Keratinocyte (primary cell): ENCODE data around the gene CXCL14.

DNA sequence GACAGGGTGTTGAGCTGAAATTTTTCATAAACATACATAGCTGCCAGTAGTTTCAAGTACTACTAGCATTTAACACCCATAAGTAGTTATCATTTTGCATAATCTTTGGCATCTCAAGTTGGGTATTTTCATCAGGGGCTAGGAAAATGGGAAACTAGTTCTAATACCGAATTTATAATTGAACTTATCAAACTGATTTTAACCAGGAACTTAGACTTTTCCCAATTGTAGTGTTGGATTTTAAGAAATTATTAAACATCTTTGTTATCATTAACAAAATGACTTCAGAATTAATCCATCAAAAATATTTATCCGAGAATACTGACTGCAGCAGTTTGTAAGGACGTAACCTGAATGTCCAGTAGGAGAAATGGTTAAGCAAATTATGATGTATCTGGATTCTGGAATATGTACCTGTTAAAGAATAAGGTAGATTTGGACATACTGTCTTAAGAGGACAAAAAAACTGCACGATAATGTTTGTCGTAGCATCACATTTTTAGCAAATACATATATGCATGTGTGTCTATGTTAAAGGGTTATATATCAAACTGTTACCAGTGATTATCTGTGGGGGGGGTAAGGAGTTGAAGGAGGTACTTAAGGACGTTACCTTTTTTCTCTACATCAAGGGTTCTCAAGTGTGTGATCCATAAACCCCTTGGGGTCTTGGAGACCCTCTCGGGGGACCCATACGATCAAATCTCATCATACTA is 5.8 kb downstream of the UBE2B start:
CAGE:
- cytosol, long polyA minus RNA, result no peak
- cytosol, long polyA plus RNA, result no peak
- long polyA plus RNA, result no peak
- nucleus, long polyA minus RNA, result no peak
- nucleus, long polyA plus RNA, result no peak

DNA sequence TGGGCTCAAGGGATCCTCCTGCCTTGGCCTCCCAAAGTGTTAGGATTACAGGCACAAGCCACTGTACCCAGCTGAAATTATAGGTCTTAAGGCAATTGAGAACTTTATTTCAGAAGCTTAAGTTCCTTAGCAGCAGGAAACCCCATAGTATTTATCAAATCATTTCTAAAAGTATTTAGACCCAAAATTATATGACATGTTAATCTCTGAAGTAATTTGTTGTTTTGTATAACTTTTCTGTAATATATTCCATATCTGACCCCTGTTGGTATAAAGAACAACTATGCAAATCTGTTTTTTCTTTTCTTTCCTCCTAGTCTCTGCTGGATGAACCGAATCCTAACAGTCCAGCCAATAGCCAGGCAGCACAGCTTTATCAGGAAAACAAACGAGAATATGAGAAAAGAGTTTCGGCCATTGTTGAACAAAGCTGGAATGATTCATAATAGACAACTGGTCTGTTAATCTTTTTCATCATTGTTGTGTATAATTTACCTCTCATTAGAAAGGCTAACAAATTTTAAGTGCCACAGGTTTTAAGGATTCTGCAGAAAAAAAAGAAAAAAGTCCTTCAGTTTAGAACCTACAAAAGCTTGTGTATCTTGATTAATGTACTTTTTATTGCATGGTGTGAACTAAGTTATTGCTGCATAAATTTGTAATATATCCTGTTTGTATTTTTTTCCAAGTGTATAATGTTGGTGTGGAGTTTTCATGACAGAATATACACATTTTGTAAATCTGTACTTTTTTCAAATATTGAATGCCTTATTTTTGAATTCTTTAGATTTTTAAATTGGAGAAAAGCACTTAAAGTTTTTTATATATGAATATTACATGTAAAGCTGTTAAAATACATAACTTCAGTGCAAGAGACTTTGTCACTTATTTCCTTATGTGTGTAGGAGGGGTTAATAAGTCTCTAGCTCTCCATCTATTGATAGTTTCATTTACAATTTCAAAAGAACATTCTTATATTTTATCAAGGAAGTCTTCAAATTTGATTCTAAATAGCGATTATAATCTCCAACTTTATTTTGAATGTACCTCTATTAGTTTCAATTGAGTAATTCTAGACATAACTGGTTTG is 18.9 kb downstream of the UBE2B start:
CAGE:
- cytosol, long polyA minus RNA, result start-site peak on the plus strand centred at position 601 of the sequence, 99 bp wide, 5 reads; start-site peak on the plus strand centred at position 878 of the sequence, 72 bp wide, 6 reads
- cytosol, long polyA plus RNA, result no peak
- long polyA plus RNA, result no peak
- nucleus, long polyA minus RNA, result no peak
- nucleus, long polyA plus RNA, result no peak

CAGE:
- cytosol, long polyA minus RNA, result no peak
- cytosol, long polyA plus RNA, result no peak
- long polyA plus RNA, result no peak
- nucleus, long polyA minus RNA, result no peak
- nucleus, long polyA plus RNA, result no peak
These were observed 10.2 kb downstream of the CDKN2AIPNL start for GRCh38 chr5:134401372-134401916.

DNA sequence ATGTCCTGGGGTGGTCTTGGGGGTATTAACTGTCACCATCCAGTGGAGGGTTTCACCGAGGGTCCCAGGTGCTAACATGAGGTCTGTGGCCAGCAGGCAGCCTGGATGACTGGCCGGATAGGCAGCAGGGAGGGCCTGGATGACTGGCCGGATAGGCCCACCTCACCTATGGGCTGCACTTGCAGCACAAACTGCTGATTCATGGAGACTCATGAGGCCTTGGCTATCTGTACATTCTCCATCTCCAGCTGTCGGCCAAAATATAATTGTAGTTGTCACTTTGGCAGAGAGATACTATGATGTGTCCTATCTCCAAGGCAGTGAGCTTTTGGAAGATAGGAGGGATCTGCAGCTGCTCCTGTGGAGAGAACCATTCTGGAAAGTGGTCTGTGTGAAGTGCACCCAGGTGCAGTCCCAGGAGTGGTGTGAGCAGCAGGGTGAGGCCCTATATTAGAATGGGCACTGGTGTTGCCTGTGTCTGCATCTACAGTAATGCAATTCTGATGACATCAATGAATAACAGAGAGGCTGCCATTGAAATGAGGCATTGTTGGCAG is 26.3 kb upstream of the CDKN2AIPNL start:
CAGE:
- cytosol, long polyA minus RNA, result no peak
- cytosol, long polyA plus RNA, result no peak
- long polyA plus RNA, result no peak
- nucleus, long polyA minus RNA, result no peak
- nucleus, long polyA plus RNA, result no peak

DNA sequence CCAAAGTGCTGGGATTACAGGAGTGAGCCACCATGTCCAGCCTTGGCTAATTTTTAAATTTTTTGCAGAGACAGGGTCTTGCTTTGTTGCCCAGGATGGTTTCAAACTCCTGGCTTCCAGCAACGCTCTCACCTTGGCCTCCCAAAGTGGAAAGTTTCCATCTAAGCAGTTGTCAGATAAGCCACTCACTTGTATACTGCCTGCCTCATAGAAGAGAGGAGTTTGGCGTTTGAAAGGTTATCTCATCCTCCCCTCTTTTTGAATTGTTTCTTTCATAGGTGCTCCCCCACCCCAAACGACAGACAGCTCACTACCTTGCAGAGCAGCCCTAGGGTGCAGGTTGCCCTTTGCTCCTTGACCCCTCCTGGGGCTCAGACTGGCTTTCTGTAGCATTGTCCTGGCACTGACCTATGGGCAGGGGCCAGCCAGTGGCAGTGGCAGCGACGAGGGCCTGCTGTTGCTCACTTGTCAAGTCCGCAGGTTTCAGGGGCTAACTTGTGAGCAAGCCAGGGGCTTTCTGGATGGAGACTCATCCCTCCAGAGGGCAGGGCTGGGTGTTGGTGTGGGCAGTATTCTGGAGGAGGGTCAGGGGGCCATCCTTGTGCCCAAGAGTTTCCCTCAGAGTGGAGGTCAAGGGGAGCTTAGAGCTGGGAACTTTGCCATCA is 53.2 kb upstream of the CDKN2AIPNL start:
CAGE:
- cytosol, long polyA minus RNA, result no peak
- cytosol, long polyA plus RNA, result no peak
- long polyA plus RNA, result no peak
- nucleus, long polyA minus RNA, result no peak
- nucleus, long polyA plus RNA, result no peak

GRCh38 chr5:134511730-134512552 is 13.5 kb upstream of the JADE2 start:
CAGE:
- cytosol, long polyA minus RNA, result no peak
- cytosol, long polyA plus RNA, result no peak
- long polyA plus RNA, result no peak
- nucleus, long polyA minus RNA, result no peak
- nucleus, long polyA plus RNA, result no peak

CAGE:
- cytosol, long polyA minus RNA, result no peak
- cytosol, long polyA plus RNA, result no peak
- long polyA plus RNA, result no peak
- nucleus, long polyA minus RNA, result no peak
- nucleus, long polyA plus RNA, result no peak
These were observed 26.4 kb downstream of the SEC24A start for GRCh38 chr5:134674635-134675640.

DNA sequence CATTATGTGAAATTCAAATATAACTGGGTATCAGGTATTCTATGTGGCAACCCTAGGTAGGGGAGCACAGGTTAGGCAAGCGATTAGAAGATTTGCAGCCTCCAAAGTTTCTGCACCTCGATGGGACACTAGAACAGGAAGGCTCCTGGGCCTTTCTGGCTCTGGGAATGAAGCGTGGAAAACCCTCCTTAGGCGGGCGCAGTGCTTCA is 370 bp upstream of the TXNDC15 start:
CAGE:
- cytosol, long polyA minus RNA, result no peak
- cytosol, long polyA plus RNA, result no peak
- long polyA plus RNA, result no peak
- nucleus, long polyA minus RNA, result no peak
- nucleus, long polyA plus RNA, result no peak

CAGE:
- cytosol, long polyA minus RNA, result no peak
- cytosol, long polyA plus RNA, result no peak
- long polyA plus RNA, result no peak
- nucleus, long polyA minus RNA, result no peak
- nucleus, long polyA plus RNA, result no peak
These were observed 28.1 kb upstream of the PITX1 start for GRCh38 chr5:135062123-135062453.

GRCh38 chr5:135116038-135116588 is 82.1 kb upstream of the PITX1 start:
CAGE:
- cytosol, long polyA minus RNA, result no peak
- cytosol, long polyA plus RNA, result no peak
- long polyA plus RNA, result no peak
- nucleus, long polyA minus RNA, result no peak
- nucleus, long polyA plus RNA, result no peak

GRCh38 chr5:135233015-135233489 is 166.0 kb downstream of the MACROH2A1 start:
CAGE:
- cytosol, long polyA minus RNA, result no peak
- cytosol, long polyA plus RNA, result no peak
- long polyA plus RNA, result no peak
- nucleus, long polyA minus RNA, result no peak
- nucleus, long polyA plus RNA, result no peak

CAGE:
- cytosol, long polyA minus RNA, result no peak
- cytosol, long polyA plus RNA, result no peak
- long polyA plus RNA, result no peak
- nucleus, long polyA minus RNA, result no peak
- nucleus, long polyA plus RNA, result no peak
These were observed 91.6 kb downstream of the MACROH2A1 start for GRCh38 chr5:135307360-135307896.

DNA sequence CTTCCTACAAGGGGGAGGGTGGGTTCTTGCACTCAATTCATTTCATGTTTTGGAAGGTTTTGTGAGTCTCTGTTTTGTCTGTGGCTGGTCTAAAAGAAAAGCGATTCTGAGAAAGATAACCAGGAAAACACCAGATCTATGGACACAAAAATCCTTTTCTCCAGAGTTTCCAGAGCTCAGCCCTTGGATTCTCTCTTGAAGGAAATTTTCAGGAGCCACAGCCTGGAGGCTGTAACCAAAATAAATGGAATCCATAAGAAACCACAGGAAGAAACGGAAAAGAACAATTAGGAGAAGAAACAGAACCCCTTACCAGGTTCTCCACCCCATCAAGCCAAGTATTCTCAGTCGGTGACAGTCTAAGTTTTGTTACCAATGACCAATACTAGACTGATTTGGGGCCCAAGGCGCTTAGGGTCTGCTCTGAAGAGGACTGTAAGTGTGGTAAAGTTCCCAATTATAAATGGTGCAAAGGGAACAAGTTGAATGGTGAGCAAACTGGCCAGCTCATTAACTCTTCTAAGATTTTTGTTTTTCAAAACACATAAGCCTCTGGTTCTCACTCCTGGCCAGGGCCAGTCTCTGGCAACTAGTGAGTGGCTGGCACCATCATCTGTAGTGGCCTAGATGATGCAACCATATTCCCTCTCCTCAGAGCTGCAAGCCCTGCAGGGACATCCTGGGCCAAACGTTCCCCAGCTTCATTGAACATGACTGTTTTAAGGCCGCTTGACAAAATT is 24.3 kb downstream of the MACROH2A1 start:
CAGE:
- cytosol, long polyA minus RNA, result no peak
- cytosol, long polyA plus RNA, result no peak
- long polyA plus RNA, result no peak
- nucleus, long polyA minus RNA, result no peak
- nucleus, long polyA plus RNA, result no peak

DNA sequence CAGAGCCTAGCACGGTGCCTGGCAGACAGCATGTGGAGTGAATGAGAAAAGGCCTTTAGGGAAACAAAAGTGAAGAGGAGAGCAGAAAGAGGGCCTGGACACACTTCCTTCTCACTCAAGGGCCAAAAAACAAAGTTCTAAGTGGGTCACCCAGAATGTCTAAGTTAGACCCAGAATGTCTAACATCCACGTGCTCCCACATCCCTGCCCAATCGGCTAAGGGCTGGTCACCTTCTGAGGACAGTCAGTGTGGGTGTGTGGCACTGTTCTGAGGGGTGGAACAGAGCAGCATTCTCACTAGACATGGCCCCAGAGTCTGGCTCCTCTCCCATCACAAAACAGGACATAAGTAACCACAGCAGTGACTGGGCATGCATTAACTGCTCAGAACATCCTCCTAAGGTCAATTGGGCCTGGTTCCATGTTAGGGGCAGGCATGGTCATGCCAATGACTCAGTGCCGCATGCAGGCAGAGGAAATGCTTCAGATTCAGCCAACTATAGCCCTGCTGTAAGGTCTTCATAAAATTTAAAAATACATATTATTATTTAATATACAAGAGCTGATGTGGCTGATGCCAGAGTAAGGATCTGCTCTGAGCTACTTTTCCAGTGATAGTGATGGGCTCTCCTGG is 13.0 kb downstream of the MACROH2A1 start:
CAGE:
- cytosol, long polyA minus RNA, result no peak
- cytosol, long polyA plus RNA, result no peak
- long polyA plus RNA, result no peak
- nucleus, long polyA minus RNA, result no peak
- nucleus, long polyA plus RNA, result no peak

DNA sequence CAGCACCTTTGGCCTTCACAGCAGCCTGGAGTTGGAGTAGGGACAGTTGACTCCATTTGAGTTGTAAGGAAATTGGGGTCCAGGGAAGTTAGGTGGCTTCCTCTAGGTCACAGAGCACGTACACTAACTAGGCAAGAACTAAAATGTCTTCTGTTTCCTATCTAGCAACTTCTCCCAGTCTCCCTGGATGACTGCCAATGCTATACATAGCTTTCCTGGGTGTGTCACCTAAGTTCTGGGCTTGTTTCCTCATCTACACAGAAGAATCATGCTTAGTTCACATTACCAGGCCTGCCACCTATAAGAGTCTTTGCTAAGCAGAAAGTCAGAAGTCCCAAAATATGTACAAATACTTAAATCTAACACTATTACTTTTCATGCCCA is 12.1 kb downstream of the MACROH2A1 start:
CAGE:
- cytosol, long polyA minus RNA, result no peak
- cytosol, long polyA plus RNA, result no peak
- long polyA plus RNA, result no peak
- nucleus, long polyA minus RNA, result no peak
- nucleus, long polyA plus RNA, result no peak

DNA sequence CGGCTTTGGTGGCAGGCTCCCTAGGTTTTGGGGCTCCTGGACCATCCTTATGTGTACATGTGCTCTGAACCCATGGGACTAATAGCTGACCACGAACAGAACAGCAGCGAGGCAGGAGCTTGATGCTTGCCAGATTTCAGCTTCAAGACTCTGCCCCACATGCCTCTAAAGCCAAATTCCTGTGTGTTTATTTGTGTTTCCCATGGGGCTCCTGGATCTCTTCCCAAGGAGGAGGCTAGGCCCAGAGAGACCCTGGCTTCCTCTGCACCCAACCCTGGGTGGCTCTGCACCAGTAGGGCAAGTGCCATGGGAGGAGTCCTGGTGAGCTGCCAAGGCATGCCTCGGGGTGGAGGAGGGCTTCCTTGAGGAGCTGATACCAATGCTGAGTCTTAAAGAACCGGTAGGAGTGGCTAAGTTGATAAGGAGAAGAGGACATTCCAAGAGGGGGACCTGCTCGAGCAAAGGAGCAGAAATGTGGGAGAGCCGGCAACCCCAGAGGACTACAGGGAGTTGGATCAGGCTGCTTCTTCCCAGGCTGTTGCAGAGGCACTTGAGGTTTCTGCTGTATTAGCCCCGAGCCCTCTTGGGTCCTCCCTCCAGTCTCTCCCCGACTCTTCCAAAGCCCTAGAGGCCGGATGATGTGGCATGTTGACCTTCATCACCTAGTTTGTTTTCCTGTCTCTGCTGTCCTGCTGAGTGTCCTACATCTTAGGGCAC is 6.8 kb upstream of the TIFAB start:
CAGE:
- cytosol, long polyA minus RNA, result no peak
- cytosol, long polyA plus RNA, result no peak
- long polyA plus RNA, result no peak
- nucleus, long polyA minus RNA, result no peak
- nucleus, long polyA plus RNA, result no peak

CAGE:
- cytosol, long polyA minus RNA, result start-site peak on the minus strand at chr5:135578946-135578991, 287 reads
- cytosol, long polyA plus RNA, result start-site peak on the minus strand at chr5:135578978-135579000, 3,515 and 3,812 reads in 2 replicates
- long polyA plus RNA, result start-site peak on the minus strand at chr5:135578945-135579000, 5,367 and 27,905 reads in 2 replicates
- nucleus, long polyA minus RNA, result start-site peak on the minus strand at chr5:135578987-135578992, 903 reads
- nucleus, long polyA plus RNA, result start-site peak on the minus strand at chr5:135578958-135579000, 3,355 and 8,840 reads in 2 replicates
These were observed at the start of gene CXCL14 for GRCh38 chr5:135578589-135579320. Gene CXCL14, minus strand, starts transcription at chr5:135578991.

DNA sequence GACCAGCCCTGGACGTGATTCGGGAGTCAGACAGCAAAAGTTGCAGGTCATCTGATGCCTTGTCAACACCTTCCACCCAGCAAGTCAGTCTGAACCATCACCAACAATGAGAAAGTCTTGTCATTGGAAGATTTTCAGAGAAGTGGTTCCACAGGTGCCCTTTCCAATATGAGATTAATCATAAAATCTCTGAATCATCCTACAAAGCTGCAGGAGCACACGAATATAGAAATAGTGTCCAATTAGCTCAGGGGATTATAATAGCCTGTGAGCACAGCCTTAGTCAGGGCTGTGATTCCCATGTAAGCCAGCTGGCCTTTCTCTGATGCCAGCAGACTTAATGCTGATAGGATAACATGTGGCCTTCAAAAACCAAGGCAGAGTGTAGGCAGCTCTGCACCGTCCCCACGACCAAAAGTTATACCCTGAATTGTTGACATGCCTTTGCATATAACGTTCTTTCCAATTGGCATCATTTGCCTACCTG is 445.1 kb upstream of the TRPC7 start:
CAGE:
- cytosol, long polyA minus RNA, result no peak
- cytosol, long polyA plus RNA, result no peak
- long polyA plus RNA, result no peak
- nucleus, long polyA minus RNA, result no peak
- nucleus, long polyA plus RNA, result no peak

CAGE:
- cytosol, long polyA minus RNA, result no peak
- cytosol, long polyA plus RNA, result no peak
- long polyA plus RNA, result no peak
- nucleus, long polyA minus RNA, result no peak
- nucleus, long polyA plus RNA, result no peak
These were observed 425.9 kb downstream of the SPOCK1 start for GRCh38 chr5:137073187-137073748.

DNA sequence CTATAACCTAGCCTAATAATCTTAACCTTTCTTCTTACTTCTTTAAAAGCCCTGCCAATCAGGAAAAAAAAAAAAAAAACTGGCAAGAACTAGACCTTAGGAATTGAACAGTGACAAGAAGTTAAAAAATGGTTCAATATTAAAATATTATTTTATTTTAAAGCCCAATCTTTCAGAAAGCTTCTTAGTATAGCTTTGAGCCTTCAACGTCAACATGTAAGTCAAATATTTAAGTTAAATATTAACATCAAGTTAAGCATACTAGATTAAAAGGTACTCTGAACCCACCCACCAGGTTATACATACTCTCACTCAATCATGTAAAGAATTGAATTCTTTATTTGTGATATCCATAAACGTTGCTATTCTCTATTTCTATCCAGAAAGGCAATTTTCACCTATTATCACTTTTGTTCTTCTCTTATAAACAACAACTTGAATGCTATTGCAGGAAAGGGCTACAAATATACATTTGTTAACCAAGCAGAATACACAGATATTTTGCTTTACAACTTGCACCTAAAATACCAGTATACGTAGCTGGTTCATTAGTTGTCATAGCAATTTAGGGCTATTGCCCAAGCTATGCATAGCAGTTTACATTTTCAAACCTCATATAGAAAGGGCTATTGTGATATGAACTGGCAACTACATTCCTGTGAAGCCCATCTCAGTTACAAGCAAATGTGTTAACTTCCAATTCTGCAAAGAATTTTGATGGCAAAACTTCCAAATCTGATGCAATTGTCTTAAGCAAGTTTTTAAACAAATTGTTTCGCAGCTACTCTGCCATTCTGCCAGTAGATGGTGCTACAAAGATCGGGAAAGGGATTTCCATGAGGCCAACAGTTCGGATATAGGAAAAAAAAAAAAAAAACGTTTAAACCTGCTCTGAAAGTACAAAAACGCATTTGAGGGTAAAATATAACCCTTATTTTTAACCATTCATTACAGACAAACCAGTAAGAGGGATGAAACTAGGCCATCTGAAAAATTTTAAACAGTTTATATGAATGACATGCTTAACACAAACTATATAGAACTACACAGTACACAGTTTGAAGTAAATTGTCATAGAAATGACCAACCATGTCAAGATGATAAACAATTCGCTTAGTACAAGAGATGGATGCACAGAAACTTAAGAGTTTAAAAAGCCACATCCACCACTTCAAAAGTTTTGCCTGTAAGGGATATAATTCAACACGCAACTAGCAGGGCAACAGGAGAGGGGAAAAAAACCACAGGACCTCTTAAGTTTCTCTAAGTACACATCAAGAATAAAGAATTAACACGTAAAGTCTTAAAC is 2.5 kb downstream of the HNRNPA0 start:
CAGE:
- cytosol, long polyA minus RNA, result start-site peak on the minus strand centred at position 376 of the sequence, 50 bp wide, 8 reads; start-site peak on the minus strand centred at position 538 of the sequence, 65 bp wide, 11 reads; start-site peak on the minus strand centred at position 952 of the sequence, 128 bp wide, 39 reads
- cytosol, long polyA plus RNA, result no peak
- long polyA plus RNA, result no peak
- nucleus, long polyA minus RNA, result start-site peak on the minus strand centred at position 376 of the sequence, 50 bp wide, 21 reads; start-site peak on the minus strand centred at position 886 of the sequence, 16 bp wide, 14 reads
- nucleus, long polyA plus RNA, result no peak